Measurements from ENCODE around the gene SNPH.

DNA sequence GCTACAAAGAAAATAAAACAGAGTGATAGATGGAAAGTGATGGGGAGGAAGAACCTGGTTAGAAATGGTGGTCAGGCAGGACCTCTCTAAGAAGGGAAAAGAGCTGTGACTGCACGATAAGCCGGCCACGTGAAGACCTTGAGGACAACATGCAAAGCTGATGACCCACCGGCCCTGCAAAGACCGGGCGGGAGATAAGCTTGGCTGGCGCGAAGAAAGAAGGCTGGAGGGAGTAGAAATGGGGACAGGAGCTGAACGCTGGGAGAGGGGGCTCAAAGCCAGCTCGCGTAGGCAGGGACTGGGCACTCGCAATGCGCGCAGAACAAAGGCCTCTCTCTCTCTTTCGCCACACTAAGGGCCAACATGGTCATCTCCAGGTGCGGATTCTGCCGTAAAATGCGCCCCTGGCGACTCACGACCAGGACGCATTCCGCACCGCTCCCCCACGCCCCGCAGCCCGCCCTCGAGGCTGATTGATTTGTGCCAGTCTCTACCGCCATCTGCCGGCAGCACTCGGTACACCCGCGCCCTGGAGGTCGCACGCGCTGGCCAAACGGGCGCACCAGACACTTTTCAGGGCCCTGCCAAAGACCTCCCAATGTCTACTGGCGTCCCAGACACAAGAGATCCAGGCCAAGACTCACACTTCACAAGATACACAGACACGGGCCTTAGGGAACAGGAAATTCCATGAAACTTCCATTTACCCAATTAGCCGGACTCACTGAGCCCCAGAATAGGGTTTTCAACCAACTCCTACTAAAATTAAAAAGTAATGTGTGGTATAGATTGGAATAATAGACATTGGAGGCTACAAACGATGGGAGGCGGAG is 9.3 kb downstream of the DEFB132 start:
- RRBS = no CpG with 5 or more reads among the region's 42 CpGs
CAGE:
- cytosol, long polyA plus RNA = no peak
- long polyA plus RNA = no peak
- nucleus, long polyA plus RNA = no peak

DNA sequence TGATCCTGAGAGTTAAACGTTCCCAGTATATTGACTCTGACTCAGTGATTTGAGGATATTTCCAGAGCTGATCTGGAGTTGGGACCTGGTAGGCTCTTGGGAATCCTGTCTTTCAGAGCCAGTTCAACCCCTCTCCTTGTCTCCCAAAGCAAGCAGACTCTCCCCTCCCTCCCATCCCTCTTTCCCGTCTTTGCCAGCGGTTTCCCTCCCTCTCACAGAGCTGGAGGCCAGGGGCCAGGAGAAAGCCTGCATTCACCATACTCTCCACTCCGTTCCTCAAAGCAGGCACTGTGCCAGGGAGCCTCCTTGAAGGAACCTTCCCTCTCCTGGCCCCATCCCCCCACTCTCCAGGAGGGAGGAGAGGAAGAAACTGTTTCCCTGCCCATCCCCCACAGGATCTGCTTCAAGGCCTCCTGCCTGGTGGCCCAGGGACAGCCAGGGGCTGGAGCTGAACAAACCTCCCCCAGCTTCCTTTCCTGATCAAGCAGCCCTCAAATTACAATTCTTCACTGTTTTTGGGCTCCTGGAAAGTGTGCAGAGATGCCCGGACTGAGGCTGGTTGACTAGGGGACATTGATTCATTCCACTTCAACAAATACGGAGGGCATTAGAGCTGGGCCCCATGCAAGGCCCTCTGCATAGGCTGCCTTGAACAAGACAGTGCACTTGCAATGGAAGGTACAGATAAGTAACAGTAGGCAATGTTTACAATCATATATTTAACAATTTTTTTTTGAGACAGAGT is 3.8 kb downstream of the ZCCHC3 start:
- RRBS = no CpG with 5 or more reads among the region's 6 CpGs
CAGE:
- cytosol, long polyA plus RNA = no peak
- long polyA plus RNA = no peak
- nucleus, long polyA plus RNA = no peak

DNA sequence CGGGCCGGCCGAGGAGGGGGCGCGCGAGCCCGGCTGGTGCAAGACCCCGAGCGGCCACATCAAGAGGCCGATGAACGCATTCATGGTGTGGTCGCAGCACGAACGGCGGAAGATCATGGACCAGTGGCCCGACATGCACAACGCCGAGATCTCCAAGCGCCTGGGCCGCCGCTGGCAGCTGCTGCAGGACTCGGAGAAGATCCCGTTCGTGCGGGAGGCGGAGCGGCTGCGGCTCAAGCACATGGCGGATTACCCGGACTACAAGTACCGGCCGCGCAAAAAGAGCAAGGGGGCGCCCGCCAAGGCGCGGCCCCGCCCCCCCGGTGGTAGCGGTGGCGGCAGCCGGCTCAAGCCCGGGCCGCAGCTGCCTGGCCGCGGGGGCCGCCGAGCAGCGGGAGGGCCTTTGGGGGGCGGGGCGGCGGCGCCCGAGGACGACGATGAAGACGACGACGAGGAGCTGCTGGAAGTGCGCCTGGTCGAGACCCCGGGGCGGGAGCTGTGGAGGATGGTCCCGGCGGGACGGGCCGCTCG is 697 bp downstream of the SOX12 start:
- RRBS = 1% methylated on average over 14 of the region's 68 CpGs
CAGE:
- cytosol, long polyA plus RNA = no peak
- long polyA plus RNA = no peak
- nucleus, long polyA plus RNA = no peak

DNA sequence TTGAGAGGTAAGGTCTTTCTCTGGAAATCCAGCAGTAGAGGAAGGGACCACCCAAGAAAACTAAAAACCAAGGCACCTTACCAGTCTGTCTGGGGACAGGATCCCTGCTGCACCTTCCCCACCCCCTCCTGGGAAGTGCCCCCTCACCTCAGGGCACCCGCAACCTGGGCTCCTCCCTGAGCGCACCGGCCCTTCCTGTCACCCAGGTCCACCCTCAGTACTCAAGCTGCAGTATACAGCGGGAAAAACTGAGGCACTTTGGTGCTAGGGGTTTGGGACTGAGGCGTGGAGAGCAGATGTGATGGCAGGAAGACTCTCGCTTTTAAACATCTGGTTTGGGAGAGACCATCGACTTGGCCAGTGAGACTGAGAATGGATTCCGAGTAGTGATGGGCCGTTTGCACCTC is 2.4 kb downstream of the SOX12 start:
- RRBS = no CpG with 5 or more reads among the region's 9 CpGs
CAGE:
- cytosol, long polyA plus RNA = no peak
- long polyA plus RNA = no peak
- nucleus, long polyA plus RNA = no peak

DNA sequence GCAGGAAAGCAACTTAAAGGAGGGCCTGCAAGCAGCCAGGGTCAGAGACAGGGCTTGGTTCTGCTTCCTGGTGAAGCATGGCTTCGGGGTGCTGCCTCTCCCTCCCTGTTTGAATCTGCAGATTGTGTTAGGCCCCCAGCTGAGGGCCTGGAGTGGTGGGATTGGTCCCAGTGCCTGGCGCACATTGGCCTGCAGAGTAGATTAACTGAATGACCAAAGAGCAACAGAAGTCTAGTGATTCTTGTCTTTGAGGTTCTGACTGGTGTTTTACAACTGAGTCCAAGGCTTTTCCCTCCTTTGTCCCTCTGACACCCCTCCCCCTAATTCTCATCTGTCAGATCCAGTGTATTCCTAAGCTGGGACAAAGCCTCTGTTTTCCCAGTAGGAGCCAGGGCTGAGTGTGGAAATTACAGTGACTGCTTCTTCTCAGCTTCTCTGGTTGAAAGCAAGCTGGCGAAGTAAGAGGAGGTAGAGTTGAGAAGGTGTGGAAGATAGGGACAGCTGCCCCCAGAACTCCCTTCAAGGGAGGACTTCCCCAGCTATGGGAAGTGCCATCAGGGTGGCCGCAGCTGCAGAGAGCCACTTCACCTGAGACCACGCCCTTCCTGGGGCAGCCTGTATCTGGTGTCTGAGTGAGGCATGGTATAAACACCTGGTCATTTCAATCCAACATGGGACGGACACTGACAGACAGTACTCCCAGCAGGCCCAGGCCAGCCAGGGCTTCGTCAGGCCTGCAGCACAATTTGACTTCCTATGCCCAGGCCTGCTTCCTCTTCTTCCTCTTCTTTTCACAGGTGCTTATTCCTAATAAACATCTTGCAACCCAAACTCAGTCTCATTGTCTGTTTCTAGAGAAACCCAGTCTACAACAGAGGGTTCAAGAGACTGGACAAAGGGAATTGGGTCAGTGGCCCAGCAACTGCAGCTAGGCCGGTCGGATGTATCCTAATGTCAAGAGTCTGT is 4.3 kb downstream of the SOX12 start:
- RRBS = no CpG with 5 or more reads among the region's 9 CpGs
CAGE:
- cytosol, long polyA plus RNA = no peak
- long polyA plus RNA = no peak
- nucleus, long polyA plus RNA = start-site peak on the plus strand centred at position 547 of the sequence, 182 bp wide, 62 and 147 reads in 2 replicates

DNA sequence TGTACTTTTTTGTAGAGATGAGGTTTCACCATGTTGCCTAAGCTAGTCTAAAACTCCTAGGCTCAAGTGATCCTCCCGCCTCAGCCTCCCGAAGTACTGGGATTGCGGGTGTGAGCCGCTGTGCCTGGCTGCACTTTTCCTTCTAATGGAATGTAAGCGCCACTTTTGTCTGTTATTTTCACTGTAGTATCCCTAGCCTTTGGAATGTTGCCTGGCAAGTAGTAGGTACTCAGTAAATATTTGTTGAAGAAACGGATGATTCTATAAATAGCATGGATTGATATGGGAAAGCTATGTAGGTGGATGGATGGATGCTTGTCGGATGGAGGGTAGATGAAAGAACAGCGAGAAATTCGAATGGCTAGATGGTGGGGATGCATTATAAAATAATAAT is 10.3 kb upstream of the TRIB3 start:
- RRBS = no CpG with 5 or more reads among the region's 9 CpGs
CAGE:
- cytosol, long polyA plus RNA = no peak
- long polyA plus RNA = no peak
- nucleus, long polyA plus RNA = no peak

- RRBS = no CpG with 5 or more reads among the region's 5 CpGs
CAGE:
- cytosol, long polyA plus RNA = no peak
- long polyA plus RNA = no peak
- nucleus, long polyA plus RNA = no peak
Measured at GRCh38 chr20:437357-437689, 25.0 kb downstream of the TBC1D20 start.

- RRBS = no CpG with 5 or more reads among the region's 9 CpGs
CAGE:
- cytosol, long polyA plus RNA = no peak
- long polyA plus RNA = no peak
- nucleus, long polyA plus RNA = no peak
Measured at GRCh38 chr20:444928-445206, 17.5 kb downstream of the TBC1D20 start.

- RRBS = no CpG with 5 or more reads among the region's 3 CpGs
CAGE:
- cytosol, long polyA plus RNA = no peak
- long polyA plus RNA = no peak
- nucleus, long polyA plus RNA = no peak
Measured at GRCh38 chr20:445207-445486, 17.2 kb downstream of the TBC1D20 start.

DNA sequence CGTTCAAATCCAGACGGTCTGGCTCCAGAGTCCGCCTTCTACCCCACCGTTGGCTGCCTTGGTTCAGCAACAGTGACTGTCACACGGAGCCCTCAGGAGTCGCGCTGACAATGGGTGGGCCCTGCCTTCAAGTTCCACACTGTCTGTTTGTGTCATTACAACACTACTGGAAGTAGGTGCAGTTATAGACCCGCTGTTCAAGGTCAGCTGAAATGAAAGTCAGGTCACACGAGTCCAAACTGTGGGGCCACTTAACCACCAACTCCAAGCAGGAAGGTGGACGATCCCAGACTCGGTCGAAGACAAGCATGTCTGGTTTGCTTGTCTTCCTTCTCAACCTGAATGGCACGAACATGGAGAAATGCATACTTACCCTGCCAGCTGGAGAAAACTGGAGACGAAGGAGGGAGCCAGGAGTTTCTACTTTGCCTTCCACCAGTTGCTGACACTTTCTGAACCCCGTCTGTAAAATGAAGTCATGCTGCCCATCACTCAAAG is 907 bp upstream of the SRXN1 start:
- RRBS = no CpG with 5 or more reads among the region's 15 CpGs
CAGE:
- cytosol, long polyA plus RNA = no peak
- long polyA plus RNA = no peak
- nucleus, long polyA plus RNA = no peak

DNA sequence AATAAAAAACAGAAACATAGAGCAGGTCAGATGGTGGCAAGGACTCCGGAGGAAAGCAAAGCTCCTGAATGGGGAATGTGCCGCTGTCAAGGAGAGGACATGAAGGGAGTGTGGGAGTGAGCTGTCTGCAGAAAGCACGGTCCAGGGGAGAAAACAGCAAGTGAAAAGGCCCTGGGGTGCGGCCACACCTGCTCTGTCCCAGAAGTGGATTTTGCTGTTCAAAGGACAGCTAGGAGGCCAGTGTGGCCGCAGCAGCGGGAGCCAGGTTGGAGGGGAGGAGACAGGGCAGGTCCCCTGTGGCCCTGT is 4.4 kb upstream of the SLC52A3 start:
- RRBS = no CpG with 5 or more reads among the region's 6 CpGs
CAGE:
- cytosol, long polyA plus RNA = no peak
- long polyA plus RNA = no peak
- nucleus, long polyA plus RNA = no peak

GRCh38 chr20:1005465-1005925 is 3.4 kb upstream of the RSPO4 start:
- RRBS = no CpG with 5 or more reads among the region's 4 CpGs
CAGE:
- cytosol, long polyA plus RNA = no peak
- long polyA plus RNA = no peak
- nucleus, long polyA plus RNA = no peak

- RRBS = no CpG with 5 or more reads among the region's 7 CpGs
CAGE:
- cytosol, long polyA plus RNA = no peak
- long polyA plus RNA = no peak
- nucleus, long polyA plus RNA = no peak
Measured at GRCh38 chr20:1154866-1155665, 29.7 kb downstream of the TMEM74B start.

- RRBS = 3% methylated on average over 5 of the region's 22 CpGs
CAGE:
- cytosol, long polyA plus RNA = no peak
- long polyA plus RNA = no peak
- nucleus, long polyA plus RNA = no peak
Measured at GRCh38 chr20:1185763-1186271, 1.0 kb upstream of the TMEM74B start.

GRCh38 chr20:1266003-1267024 is at the start of gene SNPH:
TSS of gene SNPH (plus strand) at chr20:1266294.
- RRBS = 1% methylated on average over 35 of the region's 71 CpGs
CAGE:
- cytosol, long polyA plus RNA = start-site peak on the plus strand at chr20:1266288-1266344, 166 and 172 reads in 2 replicates
- long polyA plus RNA = start-site peak on the plus strand at chr20:1266309-1266325, 38 and 43 reads in 2 replicates
- nucleus, long polyA plus RNA = start-site peak on the plus strand at chr20:1266309-1266344, 36 and 39 reads in 2 replicates

GRCh38 chr20:1325615-1326676 is 3.0 kb downstream of the SDCBP2 start:
- RRBS = no CpG with 5 or more reads among the region's 29 CpGs
CAGE:
- cytosol, long polyA plus RNA = no peak
- long polyA plus RNA = no peak
- nucleus, long polyA plus RNA = no peak

- RRBS = no CpG with 5 or more reads among the region's 4 CpGs
CAGE:
- cytosol, long polyA plus RNA = no peak
- long polyA plus RNA = no peak
- nucleus, long polyA plus RNA = no peak
Measured at GRCh38 chr20:1332347-1333309, 3.7 kb upstream of the SDCBP2 start.

DNA sequence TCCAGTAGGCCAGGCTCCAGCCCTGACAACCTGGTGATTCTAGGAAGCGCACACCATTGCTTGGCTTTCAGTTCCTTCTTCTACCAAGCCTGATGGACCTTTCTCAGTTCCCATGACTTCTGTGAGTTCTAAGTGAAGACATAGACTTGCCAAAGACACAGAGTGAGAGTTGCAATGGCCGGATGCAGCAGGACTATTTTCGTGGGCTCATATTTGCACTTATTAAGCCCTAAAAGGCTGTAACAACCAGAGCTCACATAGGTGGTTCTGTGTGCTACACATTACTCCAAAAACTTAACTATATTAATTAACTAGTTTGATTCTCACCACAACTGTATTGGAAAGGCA is 21.6 kb downstream of the SIRPD start:
- RRBS = no CpG with 5 or more reads among the region's 3 CpGs
CAGE:
- cytosol, long polyA plus RNA = no peak
- long polyA plus RNA = no peak
- nucleus, long polyA plus RNA = no peak

DNA sequence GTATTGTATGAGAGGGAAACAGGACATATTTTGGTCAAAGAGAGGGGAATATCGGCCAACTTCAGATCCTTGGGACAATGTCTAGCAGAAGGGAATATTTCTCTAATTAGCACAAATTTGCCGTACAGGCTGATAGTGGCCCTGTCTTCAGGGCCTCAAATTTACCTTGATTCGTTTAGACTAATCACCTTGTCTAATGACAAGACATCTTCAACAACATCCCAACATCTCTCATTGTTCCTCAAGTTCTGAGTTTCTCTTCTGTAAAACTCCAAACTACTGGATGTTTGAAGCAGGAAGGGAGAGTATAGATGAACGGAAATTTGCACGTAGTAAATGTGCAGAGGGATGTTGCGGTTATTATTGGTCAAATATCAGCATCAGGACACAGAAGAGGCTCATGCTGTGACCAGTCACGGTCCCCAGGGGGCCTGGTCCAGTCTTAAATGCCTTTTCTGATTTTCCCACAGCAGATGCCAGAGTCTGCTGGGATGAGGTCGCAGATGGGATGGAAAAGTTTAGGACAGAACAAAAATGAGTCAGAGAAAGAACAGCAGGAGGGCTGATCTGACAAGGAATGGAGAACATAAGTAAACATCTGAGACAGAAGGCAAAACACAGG is 11.6 kb upstream of the SIRPG start:
- RRBS = no CpG with 5 or more reads among the region's 8 CpGs
CAGE:
- cytosol, long polyA plus RNA = no peak
- long polyA plus RNA = no peak
- nucleus, long polyA plus RNA = no peak

DNA sequence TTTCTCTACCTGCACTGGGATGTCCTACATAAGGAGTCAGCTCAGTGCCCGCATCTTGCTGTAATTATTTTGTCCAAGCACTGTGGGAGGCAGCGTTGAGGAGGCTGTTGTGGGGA is 91.4 kb upstream of the SIRPA start:
- RRBS = no CpG with 5 or more reads among the region's 2 CpGs
CAGE:
- cytosol, long polyA plus RNA = no peak
- long polyA plus RNA = no peak
- nucleus, long polyA plus RNA = no peak